HT1080 (cell line): ENCODE measurements around the gene ST6GAL1.

DNA sequence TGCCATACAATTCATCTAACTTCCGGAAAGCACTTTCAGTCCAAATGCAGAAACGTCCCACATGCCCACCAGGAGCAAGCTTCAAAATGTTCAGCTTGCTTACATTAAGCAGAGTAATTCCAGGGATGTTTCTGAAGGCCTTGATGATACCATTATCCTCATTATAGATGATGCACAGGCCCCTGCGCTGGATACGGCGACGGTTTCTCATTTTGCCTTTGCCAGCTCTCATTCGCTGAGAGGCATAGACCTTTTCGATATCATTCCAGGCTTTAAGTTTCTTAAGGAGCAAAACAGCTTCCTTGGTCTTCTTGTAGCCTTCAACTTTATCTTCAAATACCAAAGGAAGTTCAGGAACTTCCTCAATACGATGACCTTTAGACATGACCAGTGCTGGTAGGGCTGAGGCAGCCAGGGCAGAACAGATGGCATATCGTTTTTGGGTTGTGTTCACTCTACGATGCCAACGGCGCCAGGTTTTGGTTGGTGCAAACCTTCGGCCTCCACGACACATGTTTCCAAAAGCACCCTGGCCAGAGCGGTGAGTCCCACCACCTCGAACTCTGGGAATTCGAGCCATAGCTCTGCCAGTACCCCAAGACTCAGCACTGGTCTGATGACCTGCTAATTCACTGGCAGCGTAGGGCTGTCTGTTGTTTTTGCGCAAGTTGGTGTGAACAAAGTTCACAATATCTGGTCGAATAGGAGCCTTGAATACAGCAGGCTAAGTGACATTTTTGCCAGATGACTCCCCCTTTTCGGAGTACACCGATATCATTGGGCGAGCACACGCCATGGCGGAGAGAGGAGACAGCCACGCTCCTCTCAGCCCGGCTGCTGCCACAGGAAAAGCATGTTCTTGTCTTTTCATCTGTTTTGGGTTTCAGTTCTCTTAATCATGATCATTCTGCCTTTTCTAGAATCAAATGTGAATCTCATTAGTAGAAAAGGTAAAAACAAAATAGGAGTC, 55.3 kb downstream of the MAP3K13 start:
RAMPAGE:
- cytosol, long total RNA: start-site peak on the minus strand centred at position 848 of the sequence, 12 bp wide, 25 and 46 reads in 2 replicates
- long total RNA: start-site peak on the minus strand centred at position 827 of the sequence, 19 bp wide, 26 reads
- nucleus, long total RNA: start-site peak on the minus strand centred at position 840 of the sequence, 26 bp wide, 28 and 15 reads in 2 replicates

GRCh38 chr3:185558288-185558900, 6.0 kb upstream of the LIPH start:
RAMPAGE:
- cytosol, long total RNA: no peak
- long total RNA: no peak
- nucleus, long total RNA: no peak

GRCh38 chr3:185558901-185559387, 6.6 kb upstream of the LIPH start:
RAMPAGE:
- cytosol, long total RNA: no peak
- long total RNA: no peak
- nucleus, long total RNA: no peak

DNA sequence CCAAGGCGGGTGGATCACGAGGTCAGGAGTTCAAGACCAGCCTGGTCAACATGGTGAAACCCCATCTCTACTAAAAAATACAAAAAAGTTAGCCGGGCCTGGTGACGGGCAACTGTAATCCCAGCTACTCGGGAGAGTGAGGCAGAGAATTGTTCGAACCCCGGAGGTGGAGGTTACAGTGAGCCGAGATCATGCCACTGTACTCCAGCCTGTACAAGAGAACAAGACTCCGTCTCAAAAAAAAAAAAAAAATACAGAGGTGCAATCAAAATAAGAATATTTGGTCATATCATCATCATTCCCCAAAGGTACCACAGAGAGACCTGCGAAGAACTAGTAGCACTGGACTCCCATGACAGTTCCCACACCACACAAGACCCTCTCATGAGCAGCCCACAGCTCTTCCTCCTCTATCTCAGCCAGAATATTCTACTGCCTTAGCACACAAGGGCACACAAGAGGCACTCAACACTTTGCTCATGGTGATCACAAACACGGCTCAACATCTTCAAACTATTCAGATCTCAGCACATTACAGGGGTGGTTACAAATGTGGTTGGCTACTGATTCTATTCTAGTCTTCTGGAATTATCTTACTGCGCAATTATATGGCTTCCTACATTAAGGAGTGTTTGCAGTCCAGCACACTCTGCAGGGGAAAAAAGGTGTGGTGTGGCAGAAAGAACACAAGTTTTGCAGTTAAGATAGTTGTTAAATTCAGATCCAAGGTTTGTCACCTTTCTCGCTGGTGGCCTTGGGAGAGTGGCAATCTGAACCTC, 32.1 kb downstream of the IGF2BP2 start:
RAMPAGE:
- cytosol, long total RNA: no peak
- long total RNA: no peak
- nucleus, long total RNA: no peak

GRCh38 chr3:185922555-185923214, 15.1 kb downstream of the TRA2B start:
RAMPAGE:
- cytosol, long total RNA: no peak
- long total RNA: no peak
- nucleus, long total RNA: no peak

DNA sequence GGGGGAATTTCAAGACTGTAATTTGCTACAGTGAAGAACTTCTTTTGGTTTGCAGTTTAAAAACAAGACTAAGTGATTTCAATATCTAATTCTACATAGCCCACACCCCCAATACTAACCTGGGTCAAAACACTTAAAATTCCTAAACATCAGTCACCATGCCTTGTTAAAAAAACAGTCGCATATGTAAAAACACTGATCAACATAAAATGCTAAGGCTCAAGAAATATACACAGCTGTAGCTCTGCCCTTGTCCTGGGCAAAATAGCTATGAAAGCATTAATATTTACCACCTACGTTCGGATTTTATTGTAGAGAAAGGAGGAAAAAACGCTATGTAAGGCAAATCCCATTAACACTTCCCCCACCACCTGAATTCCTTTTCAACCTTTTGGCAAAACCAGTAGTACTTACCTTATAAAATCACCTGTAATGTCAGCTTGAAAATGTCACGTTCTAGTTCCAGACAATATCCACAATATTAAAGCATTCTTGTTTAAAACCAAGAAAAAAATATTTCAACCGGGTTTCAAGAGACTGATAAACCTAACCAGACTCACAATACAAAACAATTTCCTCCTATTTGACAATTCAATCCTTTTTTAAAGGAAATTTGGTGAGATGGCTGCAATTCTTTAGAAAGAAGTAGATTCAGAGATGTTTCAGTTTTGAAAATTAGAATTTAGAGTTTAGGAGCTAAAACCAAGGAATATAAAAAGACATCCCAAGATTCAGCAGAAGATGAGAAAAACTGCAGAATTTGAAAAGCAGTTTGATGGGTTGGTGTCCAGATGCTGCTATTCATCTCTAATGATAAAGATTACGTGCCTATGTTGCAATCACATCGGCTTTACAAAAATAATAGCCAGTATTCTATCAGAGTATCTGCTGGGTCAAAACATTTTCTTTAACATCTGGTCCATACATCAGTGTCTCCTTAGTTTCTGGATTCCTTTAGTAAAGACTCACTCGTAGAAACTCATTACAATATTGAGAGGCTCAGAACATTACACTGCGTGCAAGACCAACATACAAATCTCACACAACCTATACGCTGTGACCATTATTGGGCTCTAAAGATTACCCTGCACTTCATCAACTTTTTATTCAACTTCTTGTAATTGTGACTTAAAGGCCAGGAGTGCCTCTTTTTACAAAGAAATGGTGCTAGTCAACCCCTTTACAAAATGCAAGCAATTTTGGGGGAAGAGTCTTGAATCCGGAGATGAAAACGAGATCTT, 3.4 kb downstream of the TRA2B start:
RAMPAGE:
- cytosol, long total RNA: no peak
- long total RNA: no peak
- nucleus, long total RNA: no peak

GRCh38 chr3:185935256-185935811, 2.5 kb downstream of the TRA2B start:
RAMPAGE:
- cytosol, long total RNA: no peak
- long total RNA: no peak
- nucleus, long total RNA: no peak

GRCh38 chr3:185938131-185938399, 251 bp upstream of the TRA2B start:
RAMPAGE:
- cytosol, long total RNA: no peak
- long total RNA: no peak
- nucleus, long total RNA: no peak

RAMPAGE:
- cytosol, long total RNA: no peak
- long total RNA: no peak
- nucleus, long total RNA: no peak
These were observed 10.9 kb downstream of the ETV5 start for GRCh38 chr3:186097746-186098660.

GRCh38 chr3:186109331-186110482, 818 bp upstream of the ETV5 start:
RAMPAGE:
- cytosol, long total RNA: no peak
- long total RNA: no peak
- nucleus, long total RNA: no peak

GRCh38 chr3:186121936-186122500, 13.1 kb upstream of the ETV5 start:
RAMPAGE:
- cytosol, long total RNA: no peak
- long total RNA: no peak
- nucleus, long total RNA: no peak

GRCh38 chr3:186193931-186194607, 85.2 kb upstream of the ETV5 start:
RAMPAGE:
- cytosol, long total RNA: no peak
- long total RNA: no peak
- nucleus, long total RNA: no peak

DNA sequence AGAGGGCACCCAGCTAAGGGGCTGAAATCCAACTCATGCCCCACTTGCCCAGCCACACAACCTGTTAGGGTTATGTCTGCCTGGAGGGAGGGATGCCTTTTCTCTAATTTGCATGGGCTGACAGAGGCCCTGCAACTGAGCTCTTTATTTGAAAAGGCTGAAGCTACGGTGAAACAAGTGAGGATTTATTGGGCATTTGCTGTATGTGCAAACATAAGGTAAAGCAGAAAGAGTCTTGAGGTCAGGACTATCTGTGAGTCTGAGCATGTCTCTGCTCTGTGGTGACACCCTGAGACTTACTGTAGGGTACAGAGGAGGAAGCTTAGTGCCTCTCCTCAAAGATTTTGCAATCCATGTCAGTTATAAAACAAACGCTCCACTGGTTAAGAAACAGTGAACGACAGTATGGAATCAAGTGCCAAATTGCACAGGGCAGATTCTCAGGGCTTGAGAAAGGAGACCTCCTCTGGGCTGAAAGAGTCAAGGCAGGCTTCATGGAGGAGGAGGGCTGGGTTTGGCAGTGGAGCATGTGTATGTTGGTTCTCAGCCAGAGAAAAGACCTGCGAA, 3.1 kb upstream of the DGKG start:
RAMPAGE:
- cytosol, long total RNA: no peak
- long total RNA: no peak
- nucleus, long total RNA: no peak

RAMPAGE:
- cytosol, long total RNA: no peak
- long total RNA: no peak
- nucleus, long total RNA: no peak
These were observed 14.6 kb upstream of the AHSG start for GRCh38 chr3:186598106-186598910.

RAMPAGE:
- cytosol, long total RNA: no peak
- long total RNA: no peak
- nucleus, long total RNA: no peak
These were observed 13.3 kb upstream of the AHSG start for GRCh38 chr3:186599538-186599891.

GRCh38 chr3:186635536-186636017, 4.6 kb upstream of the FETUB start:
RAMPAGE:
- cytosol, long total RNA: no peak
- long total RNA: no peak
- nucleus, long total RNA: no peak

DNA sequence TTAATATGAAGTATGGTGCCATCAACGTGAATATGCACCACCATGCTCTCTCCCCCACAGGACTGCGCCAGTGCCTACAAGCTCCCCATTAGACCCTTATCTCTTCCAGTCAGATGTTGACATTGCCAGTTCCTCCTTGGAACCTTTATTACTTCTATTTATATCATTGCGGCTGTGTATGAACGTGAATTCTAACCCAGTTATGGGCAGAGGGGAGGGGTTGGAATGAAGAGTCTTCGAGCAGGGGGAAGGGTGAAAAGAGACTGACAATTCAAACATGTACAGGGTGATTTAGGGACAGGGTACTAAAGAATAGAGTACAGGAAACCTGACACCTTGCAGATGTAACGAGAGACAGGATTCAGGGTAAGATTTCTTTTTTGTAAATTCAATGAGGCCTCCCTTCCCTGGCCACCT, 41.8 kb upstream of the ST6GAL1 start:
RAMPAGE:
- cytosol, long total RNA: no peak
- long total RNA: no peak
- nucleus, long total RNA: no peak

DNA sequence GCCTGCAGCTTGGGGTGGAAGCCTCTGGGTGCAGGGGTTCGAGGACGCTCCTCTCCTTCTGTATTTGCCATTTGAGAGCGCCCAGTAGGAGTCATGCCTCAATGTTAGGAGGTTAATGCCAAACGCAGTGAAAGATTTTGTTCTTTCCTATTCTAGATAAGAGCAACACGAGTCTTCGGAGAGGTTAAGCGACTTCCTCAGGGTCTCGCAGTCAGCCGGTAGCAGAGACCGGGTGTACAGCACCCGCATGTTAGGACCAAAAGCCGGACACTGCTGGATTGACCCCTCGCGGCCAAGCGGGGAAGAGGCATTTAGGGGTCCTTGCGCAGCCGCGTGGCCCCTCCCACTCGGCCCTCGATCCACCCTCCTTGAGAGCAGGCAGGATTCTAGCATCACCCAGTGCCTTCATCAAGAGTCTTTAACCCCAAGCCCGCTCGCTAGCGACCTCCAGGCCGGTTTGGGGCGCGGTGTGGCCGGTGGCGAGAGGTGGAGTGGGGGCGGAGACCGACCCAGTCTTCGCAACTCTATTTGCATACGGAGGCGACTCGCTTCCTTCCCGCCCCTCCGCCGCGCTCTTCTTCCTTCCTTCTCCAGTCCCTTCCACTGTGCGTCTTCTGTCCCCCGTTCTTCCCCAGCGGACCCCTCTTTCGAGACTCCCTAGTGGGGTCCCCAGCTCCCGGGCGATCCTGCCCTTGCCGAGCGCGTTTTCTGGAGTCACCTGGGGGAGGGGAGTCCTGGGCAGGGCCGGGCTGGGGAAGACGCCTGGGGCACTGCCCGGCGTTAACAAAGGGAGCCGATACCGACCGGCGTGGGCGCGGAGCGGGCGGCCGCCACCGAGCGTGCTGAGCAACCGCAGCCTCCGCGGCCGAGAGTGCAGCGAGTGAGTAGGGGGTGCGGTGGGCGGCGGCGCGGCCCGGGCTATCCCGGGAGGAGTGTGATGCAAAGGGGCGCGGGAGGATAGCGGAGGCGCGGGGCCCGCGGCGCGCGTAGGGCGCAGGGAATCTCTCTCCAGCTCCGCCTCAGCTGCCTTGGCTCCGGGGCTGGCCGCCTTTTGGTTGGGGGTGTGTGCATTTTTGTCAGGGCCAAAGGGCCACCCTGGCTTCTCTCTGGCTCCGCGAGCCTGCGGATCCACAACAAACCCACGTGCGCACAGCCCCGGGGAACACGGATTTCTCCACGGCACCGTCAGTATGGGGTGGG, at the start of gene ST6GAL1:
Gene ST6GAL1, plus strand, starts transcription at position 572 of the 1,200 bp plus-strand sequence.
RAMPAGE:
- cytosol, long total RNA: no peak
- long total RNA: no peak
- nucleus, long total RNA: no peak

DNA sequence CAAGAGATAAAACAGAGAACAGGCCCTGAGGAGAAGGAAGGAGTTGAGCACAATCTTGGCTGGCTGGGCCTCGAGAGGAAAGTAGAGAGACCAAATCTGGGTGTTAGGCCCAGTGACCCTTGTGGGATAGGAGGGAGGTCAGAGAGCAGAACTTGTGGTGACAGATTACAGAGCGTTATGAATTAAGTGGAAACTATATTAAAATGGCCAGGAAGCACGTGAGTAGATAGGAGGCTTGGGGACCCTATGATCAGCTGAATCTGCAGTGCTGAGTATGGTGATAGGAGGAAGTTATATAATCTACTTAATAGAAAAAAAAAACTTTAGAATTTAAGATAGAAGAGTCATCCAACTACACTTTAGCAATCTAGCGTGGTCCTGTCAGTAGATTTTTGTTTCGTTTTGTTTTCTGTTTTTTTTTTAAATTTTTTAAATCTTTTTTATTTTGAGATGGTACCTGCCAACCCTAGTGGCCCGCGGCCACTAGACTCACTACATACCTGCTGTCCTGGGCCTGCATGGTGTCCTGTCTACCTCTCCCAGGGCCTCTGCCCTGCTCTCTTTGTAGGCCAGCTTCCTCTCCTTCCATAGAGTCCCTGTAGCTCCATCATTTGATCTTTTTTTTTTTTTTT, 30.1 kb downstream of the ST6GAL1 start:
RAMPAGE:
- cytosol, long total RNA: no peak
- long total RNA: no peak
- nucleus, long total RNA: no peak

DNA sequence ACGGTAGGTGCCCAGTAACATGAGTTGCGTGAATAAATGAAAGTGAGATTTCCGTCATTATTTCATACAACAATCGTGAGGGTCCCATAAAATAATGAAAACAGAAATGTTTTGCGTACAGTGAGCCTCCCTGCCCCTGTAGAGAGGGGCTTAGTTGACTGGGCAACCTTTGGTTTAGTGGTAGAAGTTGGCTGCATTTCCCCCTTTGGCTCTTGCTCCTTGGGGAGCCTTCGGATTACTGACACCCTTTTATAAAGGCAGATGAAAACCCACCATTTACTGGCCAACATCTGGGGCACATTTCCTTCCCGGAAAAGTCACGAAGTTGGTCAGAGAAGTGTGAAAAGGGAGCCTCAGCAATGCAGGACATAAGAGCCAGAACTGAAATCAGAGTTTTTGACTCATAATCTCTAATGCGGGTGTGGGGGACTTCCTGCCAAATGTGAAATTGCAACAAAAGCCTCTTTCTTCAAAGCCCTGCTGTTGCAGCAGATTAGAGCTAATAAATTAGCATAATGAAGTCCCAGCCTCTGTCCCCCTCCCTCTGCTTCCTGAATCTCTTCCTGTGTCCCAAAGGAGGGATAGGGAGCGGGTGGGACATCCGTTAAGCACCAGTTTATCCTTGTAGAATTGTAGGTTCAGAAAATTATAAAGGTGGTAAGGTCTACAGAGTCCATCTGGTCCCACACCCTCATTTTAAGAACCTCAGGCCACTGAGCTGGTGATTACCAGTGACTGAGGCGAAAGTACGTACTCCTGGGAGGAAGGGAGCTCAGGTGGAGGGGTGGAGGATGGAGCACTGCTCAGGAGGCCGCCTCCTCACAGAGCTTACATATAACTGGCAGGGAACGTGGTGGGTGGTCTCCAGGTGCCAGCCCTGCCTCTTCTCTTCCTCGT, 34.8 kb downstream of the ST6GAL1 start:
RAMPAGE:
- cytosol, long total RNA: no peak
- long total RNA: no peak
- nucleus, long total RNA: no peak